HT-29 (cell line): ENCODE results near the genes RUVBL2, SLC17A7, FLT3LG, CPT1C and PNKP.

- RAMPAGE, long total RNA = no peak
These were observed 976 bp downstream of the GYS1 start for GRCh38 chr19:48991961-48992704.

DNA sequence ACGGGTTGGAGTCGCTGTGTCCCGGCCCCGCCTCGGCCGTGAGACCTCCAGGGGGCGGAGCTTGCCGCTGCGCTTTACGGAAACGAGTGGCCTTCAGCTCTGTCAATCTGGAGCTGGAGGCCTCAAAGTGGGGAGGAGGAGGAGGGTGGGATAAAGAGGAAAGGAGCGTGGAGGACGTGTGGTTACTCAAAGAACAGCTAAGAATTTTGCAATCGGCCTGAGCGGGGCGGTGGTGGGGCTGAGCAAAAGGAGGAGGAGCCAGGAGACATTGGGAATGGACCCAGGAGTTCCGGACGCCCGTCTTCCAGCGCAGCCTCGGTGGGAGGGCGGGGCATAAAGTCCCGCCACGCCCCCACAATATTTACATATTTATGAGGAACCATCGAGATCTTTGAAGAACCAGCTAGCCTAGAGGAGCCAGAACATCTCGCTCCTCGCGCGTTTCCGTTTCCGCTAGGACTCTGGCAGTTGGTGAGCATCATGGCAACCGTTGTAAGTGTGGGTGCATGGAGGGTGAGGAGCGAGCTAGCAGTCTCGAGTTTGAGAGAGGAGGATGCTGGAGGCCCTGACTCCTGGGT is at the start of gene RUVBL2:
Gene RUVBL2, plus strand, starts transcription at position 456 of the 578 bp plus-strand sequence.
- RAMPAGE, long total RNA = start-site peak on the plus strand centred at position 458 of the sequence, 34 bp wide, 269 and 89 reads in 2 replicates

DNA sequence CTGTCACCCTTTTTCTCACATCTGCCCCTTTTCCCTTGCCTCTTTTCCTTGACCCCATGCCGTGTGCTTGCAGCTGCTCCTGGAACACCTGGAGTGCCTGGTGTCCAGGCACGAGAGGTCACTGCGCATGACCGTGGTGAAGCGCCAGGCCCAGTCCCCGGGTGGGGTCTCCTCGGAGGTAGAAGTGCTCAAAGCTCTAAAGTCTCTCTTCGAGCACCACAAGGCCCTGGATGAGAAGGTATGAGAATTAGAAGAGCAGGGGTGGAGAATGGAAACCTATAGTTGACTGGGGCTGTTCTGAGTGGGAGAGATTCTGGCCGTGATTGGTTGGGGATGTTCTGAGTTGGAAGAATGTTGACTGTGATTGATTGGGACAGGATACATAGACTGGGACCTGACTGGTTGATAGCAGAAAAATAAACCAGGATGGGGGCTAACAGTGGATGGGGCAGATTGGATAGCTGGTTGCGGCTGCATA is 9.5 kb downstream of the PPFIA3 start:
- RAMPAGE, long total RNA = no peak

- RAMPAGE, long total RNA = no peak
These were observed 10.3 kb downstream of the TRPM4 start for GRCh38 chr19:49167847-49168393.

DNA sequence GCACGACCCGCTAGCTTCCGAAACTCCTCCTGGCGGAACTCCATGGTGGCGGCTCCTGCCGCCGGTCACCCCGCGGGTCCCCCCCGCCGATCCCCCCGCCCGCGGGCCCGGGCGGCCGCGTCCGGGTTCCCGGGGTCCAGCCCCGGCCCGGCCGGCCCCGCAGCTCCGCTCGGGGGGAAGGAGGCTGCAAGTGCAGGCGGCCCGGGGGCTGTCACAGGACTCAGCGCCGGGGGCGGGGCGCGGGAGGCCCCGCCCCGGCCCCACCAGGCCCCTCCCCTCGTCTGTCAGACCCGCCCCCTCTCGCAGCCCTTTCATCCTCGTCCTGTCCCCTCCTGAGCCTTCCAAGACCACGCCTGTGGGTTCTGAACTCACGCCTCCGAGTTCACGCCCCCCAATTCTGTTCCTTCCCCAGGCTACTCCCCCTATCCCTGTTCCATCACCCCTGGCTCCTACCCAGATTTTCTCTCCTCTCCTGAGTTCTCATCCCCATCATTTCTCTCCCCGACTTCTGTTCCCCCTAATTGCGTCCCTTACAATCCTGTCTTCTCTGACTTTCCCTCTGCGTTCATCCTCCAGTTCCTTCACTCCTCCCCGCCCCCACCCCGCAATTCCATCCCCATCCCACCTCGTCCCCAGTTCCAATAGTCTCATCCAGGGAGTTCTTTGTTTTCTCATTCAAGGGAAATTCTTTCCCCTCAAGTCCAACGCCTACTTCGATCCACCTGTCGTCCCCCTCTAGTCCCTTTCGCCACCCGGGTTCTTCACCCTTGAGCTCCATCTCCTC is at the start of gene SLC17A7:
Gene SLC17A7, minus strand, starts transcription at position 192 of the 784 bp plus-strand sequence.
- RAMPAGE, long total RNA = no peak

- RAMPAGE, long total RNA = no peak
These were observed at the start of gene FLT3LG for GRCh38 chr19:49473680-49474892. FLT3LG (plus strand) TSS chr19:49474215.

DNA sequence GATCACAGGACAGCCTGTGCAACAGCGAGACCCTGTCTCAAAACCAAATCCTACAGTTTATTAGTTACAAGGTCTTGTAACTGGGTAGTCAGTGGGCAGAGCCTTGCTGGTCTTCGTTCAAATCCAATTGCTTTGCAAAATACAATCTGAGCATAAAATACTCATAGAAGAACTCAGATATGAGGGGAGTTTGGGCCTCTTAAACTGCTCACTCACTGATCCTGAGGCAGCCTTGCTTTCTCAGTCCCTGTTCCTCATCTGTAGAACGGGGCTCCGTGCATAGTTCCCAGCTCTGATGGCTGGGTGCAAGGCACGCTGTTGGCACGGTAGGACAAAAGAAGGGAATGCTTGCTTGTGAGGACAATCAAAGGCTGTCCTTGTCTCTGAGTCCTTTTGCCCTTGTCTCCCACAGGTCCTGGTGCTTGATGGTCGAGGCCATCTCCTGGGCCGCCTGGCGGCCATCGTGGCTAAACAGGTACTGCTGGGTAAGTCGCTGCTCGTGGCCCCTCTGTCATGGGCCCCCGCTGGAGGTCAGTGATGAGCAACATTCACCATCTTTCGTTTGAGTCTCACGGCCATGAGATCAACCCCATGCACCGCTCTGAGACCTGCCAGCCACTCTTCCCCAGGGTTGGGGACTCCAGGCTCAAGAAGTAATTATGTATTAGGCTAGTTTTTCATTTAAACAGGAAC is 2.2 kb downstream of the RPL13A start:
- RAMPAGE, long total RNA = no peak

GRCh38 chr19:49512901-49513753 is 666 bp downstream of the FCGRT start:
- RAMPAGE, long total RNA = no peak

DNA sequence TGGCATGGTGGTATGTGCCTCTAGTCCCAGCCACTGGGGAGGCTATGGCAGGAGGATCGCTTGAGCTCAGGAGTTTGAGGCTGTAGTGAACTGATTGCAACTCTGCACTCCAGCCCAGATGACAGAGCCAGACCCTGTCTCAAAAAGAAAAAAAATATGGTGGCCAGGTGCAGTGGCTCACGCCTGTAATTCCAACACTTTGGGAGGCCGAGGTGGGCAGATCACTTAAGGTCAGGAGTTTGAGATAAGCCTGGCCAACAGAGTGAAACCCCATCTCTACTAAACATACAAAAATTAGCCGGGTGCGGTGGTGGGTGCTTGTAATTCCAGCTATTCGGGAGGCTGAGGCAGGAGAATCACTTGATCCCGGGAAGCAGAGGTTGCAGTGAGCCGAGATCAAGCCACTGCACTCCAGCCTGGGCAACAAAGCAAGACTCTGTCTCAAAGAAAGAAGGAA is 4.6 kb downstream of the FCGRT start:
- RAMPAGE, long total RNA = no peak

GRCh38 chr19:49561383-49561719 is 19.0 kb downstream of the NOSIP start:
- RAMPAGE, long total RNA = no peak

DNA sequence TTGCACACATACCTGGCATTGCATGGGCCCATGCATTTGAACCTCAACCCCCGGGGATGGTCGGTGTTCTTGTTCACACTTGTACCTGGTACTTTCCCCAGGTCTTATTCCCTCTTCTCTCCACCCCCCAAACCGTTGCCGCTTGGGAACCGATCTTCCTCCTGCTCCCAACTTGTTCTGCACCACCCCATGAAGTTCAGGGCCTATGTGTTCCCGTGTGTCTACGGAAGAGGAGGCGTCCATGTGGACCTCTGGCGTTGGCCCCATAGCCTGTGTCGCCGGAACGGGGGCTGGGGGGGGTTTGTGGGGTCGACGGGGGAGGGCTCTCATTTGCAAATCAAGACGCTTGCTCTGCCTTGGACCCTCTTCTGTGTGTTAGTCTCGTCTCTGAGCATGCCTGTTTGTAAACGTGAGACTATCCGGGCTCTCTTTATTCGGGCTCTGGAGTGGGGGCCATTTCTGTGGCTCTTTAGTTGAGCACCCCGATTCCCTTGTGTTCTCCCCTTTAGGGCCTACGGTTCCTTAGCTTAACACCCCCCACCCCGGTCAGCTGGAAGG is 1.8 kb downstream of the PRR12 start:
- RAMPAGE, long total RNA = no peak

DNA sequence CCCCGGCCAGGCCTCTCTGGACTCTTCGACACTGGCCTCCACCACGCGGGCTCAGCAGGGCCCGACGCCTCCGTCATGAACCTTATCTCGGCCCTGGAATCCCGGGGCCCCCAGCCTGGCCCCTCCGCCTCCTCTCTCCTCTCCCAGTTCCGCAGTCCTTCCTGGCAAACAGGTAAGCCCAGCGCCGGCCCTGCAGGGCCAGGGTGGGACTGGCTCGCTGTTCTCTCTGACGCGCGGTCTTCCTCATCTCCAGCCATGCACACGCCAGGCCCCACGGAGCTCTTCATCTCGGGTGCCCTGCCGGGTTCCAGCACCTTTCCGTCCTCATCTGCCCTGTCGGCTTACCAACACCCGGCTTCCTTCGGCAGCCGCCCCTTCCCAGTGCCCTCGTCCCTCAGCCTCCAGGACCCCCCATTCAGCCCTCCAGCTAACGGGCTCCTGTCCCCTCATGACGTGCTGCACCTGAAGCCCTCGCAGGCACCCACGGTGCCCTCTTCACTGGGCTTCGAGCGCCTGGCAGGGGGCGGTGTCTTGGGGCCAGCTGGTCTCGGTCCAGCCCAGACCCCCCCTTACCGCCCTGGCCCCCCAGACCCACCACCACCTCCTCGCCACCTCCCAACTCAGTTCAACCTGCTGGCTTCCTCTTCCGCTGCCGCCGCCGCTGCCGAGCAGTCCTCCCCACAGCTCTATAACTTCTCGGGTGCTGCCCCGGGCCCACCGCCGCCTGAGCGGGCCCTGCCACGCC is 3.6 kb downstream of the PRR12 start:
- RAMPAGE, long total RNA = no peak

GRCh38 chr19:49642407-49643085 is 537 bp downstream of the SCAF1 start:
- RAMPAGE, long total RNA = no peak

GRCh38 chr19:49690848-49691742 is at the start of gene CPT1C:
CPT1C (plus strand) TSS chr19:49691116.
- RAMPAGE, long total RNA = no peak

DNA sequence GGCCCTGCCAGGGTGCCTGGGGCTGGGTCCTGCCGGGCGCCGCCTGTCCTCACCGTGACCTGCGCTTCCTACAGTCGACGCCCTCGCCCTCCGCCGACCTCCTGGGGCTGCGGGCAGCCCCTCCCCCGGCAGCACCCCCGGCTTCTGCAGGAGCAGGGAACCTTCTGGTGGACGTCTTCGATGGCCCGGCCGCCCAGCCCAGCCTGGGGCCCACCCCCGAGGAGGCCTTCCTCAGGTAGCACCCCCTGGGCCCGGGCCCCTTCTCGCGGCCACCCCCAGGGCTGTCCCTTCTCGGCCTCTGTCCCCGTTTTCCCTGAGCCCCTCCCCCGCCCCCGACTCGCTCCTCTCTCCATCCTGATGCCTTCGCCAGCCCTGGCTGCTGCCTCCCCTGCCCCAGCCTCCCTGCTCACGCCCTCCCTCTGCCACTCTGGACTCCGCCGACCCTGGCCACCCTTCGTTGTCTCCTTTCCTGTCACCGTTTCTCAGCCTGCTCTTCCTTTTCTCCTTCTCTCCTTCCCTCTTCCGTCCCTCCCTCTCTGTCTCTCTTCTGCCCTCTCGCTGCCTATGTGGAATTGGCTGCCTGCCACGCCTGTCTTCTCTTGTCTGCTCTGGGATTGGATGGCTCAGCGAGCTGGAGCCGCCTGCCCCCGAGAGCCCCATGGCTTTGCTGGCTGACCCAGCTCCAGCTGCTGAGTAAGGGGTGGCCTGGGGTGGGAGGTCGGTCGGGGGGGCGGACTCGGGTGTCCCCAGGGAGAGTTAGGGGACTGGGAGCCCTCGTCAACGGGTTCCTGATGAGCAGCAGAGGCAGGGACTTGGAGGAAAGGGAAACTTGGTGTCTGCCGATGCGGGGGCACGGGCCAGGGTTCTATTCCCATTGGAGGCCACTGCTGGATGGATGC is 10.9 kb downstream of the FUZ start:
- RAMPAGE, long total RNA = no peak

DNA sequence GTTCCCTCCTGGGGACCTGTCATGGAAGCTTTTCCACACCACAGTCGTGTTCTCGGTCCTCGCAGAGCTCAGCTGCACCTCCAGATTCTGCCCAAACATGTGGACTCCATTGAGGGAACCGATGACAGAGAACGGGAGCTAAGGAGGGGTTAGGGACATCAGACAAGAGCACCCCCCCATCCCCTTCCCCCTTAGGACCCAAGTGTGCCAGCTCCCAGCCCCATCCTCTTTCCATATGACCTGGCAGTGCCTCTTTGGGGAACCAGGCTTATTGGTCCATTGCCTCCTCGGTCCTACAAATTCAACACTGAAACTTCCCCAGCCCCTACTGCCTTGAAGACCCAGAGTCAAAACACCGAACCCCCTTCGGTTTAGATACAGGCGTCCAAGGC is 497 bp downstream of the FUZ start:
- RAMPAGE, long total RNA = no peak

GRCh38 chr19:49854243-49854860 is 13.0 kb downstream of the PNKP start:
- RAMPAGE, long total RNA = no peak

DNA sequence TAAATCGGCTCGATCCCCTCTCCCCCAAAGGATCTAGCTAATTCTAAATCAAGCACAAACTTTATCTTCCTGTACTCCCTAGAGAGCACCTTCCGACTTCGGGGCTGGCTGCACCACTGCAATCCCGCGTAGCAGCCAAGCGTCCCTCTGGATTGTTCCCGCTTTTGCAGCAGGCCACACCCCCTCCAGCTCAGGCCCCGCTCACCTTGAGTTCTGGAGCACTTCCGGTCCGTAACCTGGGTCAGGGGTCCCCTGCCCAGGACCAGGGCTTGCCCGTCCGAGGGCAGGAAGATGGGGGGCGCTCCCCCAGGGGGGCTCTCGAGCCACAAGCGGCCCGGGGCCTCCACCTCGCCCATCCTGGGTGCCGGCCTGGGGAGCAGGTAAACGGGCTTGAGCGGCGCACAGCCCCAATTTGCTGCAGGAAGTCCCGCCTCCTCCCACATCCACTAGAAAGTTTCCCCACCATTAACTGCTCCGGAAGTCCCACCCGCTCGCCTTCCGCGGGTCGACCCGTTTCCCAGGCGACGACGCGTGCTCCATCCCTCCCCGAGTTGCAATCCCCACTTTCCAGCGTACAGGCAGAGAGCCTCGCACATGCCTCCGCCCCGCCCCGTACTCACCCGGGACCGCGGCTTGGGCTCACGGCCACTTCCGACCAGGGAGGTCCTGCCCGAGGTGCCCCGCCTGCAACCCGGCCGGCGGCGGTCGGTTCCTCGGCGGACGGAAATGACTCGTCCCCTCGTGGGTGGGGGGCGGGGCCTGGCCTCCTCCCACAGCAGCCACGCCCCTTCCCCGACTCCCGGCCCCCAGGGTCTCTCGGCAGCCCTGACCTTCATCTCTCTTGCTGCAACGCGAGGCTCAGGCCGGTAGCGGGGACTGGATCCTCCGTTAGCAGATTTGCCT is at the start of gene PNKP:
Gene PNKP, minus strand, starts transcription at position 728 of the 903 bp plus-strand sequence.
- RAMPAGE, long total RNA = no peak

DNA sequence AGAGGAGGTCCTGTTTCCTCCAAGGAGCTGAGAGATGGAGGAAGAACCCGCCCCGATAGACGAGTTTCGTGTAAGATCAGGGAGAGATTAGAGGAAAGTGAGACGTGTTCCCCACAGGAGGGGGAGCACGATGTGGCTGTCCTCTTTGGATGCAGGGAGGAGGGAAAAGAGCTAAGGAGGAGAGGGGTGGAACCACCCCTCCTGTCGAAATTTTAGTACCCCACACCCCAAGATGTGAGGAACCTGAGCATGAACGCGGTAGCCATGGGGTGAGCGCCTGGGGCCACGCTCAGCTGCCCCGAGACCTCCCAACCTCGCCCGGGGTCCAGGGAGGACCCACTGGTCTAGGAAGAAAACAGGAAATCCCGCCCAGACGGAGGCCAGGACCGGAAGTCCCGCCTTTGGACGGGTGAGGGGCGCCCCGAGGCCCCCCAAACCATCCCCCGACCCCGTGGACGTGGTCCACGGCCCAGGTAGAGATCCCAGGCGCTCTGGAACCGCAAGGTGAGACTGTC is 1.2 kb downstream of the AKT1S1 start:
- RAMPAGE, long total RNA = no peak

- RAMPAGE, long total RNA = no peak
These were observed 3.8 kb upstream of the NUP62 start for GRCh38 chr19:49932998-49933677.